Left lung (tissue), 1 donor: ENCODE measurements around the gene NACAD.

- PRO-cap: no peak
Measured at GRCh38 chr7:44882163-44883428, 2.7 kb downstream of the PURB start.

DNA sequence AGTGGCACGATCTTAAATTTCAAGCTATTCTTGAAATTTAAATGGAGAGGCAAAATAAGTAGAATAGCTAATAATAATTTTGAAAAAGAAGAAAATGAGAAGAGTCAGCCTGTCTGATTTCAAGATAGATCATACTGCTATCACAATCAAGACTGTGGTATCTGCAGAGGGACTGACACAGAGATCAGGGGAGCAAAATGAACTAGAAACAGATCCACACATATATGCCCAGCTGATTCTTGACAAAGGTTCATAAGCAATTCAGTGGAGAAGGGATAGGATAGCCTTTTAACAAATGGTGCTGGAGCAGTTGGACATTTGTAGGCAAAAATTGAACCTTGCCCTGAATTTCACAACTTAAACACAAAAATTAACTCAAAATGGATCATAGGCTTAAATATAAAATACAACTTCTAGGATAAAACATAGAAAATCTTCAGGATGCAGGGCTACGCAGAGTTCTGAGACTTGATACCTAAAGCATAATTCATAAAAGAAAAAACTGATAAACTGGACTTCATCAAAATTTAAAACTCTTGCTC lies 42.5 kb downstream of the NACAD start:
- PRO-cap: no peak

GRCh38 chr7:45088457-45089919 lies at the start of gene NACAD:
Gene NACAD, minus strand, starts transcription at chr7:45088969.
- PRO-cap: bidirectional peak, plus-strand start at chr7:45089041, minus-strand start at chr7:45088969

DNA sequence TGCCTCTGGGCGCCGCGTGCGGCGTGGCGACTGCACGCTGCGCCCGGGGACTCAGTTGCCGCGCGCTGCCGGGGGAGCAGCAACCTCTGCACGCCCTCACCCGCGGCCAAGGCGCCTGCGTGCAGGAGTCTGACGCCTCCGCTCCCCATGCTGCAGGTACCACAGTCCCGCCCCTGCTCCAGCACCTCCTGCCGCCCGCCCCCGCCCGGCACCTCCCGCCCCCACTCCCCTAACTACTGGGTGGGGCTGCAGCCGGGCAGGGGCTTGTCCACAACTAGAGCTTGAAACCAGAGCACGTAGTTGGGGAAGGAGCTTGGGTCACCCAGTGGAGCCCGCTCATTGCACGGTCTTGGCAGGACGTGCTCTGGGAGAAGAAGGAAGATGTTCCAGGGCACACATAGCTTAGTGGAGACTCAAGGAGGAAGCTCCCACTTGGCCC lies 577 bp downstream of the IGFBP1 start:
- PRO-cap: no peak

DNA sequence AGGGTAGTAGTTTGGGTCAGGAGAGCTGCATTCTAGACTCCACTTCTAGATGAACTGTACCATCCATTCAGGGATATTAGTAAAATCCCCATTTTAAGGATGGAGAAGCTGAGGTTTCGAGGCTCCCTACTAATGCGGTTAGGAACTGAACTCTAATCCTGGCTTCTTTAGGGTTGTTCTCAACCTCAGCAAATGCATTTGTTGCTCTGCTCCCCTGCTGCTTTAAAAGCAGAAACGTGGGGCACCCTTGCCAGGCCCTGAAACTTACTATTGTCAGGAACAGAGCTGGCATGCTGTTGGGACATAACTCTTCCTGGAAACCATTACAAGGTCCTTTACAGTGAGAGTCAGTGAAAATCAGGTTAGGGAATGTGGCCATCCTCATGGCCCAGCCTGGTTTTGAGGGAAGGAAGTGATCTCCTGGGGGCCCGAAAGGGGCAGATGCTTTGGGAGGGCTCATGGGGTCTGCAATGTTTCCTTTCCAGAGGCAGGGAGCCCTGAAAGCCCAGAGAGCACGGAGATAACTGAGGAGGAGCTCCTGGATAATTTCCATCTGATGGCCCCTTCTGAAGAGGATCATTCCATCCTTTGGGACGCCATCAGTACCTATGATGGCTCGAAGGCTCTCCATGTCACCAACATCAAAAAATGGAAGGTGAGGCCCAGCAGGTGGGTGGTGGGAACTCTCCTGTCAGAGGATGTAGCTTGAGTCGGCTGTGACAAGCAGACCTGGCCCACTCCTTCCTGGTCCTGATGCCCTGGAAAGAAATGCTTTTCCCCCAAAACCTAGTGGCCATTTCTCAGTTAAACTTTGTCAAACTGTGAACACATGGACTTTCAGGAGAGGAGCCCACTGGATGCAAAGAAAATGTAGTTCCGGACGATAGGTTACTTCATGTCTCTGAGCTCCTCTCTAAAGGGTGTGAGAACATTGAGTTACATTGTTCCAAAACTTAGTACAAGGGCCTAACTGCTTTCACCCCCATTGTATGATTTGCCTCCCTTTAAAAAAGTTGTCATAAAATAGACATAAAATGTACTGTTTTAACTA lies 2.1 kb downstream of the IGFBP1 start:
- PRO-cap: no peak

GRCh38 chr7:45916994-45917671 lies 3.9 kb downstream of the IGFBP3 start:
- PRO-cap: no peak

GRCh38 chr7:45940247-45940954 lies 19.3 kb upstream of the IGFBP3 start:
- PRO-cap: no peak

DNA sequence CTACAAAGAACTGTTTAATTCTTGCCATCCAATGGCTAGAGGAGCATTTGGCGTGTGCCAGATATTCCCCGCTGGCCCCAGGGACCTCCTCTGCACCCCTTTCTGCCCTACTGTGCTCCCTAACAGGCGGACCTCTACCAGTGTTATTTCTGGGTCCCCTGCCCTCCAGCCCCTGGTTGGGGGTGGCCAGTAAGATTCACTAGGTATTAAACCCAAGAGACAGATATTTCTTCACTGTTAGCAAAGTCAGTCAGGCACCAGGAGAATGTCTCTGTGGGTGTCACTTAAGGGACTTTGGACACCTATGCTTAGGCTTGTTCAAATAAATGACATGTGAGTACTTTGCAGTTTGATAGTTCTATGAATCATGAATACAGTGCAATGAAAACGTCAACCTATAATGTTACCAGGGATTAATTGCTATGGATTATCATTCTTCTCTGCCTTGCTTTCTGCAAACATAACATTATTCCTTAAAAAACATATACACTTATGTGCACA lies 234.3 kb upstream of the IGFBP3 start:
- PRO-cap: no peak

DNA sequence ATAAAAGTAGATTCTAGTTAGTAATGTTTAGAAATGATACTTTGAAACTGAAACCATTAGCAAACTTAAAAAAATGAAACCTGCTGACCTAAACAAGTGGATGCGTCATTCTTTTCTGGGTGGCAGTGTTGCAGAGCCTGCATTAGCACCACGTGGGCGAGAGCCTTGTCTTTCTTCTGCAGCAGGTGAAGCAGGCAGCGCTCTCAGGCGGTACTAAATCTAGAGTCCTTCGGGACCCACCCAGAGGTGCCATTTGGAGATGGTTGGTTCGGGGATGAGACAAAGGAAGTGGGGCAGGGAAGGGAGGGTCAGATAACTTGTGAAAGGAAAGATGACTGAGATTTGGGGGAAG lies 759.1 kb upstream of the IGFBP3 start:
- PRO-cap: no peak

GRCh38 chr7:46759516-46759974 lies 822.4 kb downstream of the TNS3 start:
- PRO-cap: no peak

DNA sequence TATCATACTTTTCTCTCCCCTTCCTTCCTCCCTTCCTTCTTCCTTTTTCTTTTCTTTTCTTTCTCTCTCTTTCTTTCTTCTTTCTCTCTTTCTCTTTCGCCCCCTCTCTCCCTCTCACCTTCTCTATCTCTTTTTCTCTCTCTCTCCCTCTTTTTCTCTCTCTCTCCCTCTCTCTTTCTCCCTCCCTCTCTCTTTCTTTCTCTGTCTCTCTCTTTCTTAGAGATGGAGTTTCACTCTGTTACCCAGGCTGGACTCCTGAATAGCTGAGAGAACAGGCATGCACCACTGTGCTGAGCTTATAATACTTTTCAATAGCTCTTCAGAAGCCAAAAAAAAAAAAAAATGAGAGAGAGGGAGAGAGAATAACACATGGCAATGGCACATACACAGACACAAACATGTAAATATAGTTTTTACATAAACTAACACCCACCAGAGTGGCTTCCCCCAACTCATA lies 322.1 kb downstream of the TNS3 start:
- PRO-cap: no peak

DNA sequence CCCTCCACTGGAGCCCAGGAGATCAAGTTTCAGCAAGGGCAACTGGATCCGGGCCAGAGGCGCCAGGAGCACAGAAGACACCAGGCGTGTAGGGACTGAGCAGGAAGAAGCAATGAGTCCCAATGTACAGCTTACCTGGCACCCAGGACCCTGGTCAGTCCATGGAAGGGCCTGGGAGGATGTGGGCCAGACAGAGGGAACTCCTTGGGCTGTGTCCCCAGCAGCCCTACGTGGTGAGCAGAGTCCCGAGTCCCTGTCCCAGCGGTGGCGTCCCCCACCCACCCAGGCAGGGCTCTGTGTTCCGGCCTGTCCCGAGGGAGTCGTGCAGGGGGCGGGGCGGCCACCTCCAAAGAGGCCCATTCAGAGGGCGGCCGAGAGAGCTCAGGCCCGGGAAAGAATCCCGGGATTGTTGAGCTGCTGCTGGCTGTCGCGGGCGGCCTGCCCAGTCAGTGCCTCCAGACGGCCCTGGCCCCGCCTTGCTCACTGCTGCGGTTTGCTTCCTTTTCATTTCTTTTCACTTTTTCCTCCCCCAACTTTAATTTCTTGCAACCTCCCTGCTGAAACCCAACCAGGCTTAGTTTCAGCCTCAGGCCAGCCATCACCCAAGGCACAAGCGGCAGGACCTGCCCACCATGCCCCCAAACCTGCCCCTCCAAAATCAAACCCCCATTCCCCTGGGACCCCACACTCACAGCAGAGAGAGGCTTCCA lies 253.9 kb downstream of the TNS3 start:
- PRO-cap: bidirectional peak, plus-strand start at position 384 of the sequence, minus-strand start at position 258 of the sequence

DNA sequence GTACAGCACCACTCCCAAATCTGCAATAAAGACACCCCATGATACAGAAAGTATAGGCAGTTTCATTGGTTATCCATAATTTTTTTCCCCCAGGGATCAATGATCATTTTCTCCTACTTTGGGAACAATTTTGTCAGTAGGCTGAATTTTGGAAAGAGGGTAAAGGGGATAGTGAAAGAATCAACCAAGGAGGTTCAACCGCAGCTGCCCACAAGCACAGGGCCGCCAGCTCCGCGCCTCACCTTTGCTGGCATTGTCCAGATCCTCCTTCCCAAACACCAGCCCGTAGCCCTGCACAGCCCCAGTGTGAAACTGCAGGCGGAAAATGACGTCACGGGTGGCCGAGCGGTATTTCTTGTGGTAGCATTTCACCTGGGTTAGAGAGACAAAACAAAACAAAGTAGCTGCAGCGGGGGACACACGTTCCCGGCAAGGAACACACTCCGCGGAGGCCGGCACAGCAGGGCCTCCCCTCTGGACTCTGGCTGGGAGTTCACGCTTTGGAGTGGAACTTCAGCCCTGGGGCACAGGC lies 181.3 kb downstream of the TNS3 start:
- PRO-cap: no peak

GRCh38 chr7:47401075-47401365 lies 180.9 kb downstream of the TNS3 start:
- PRO-cap: no peak

DNA sequence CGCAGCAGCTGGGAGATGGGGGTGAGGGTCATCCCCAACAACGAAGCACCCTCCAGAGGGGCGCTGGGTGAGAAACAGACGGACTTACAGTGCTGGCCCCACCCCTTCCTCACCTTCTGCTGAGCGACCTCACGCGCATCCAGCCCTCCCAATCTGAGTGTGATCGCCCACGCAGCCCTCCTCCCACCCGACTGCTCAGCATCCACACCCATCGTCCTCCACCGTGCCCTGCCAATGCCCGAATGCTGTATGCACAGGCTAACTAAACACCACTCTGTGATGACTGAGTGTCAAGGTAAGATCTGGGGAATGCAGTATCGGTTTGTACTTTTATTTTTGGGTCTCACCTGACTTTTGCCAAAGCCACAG lies 109.1 kb downstream of the TNS3 start:
- PRO-cap: no peak

GRCh38 chr7:47480010-47480475 lies 101.9 kb downstream of the TNS3 start:
- PRO-cap: no peak

DNA sequence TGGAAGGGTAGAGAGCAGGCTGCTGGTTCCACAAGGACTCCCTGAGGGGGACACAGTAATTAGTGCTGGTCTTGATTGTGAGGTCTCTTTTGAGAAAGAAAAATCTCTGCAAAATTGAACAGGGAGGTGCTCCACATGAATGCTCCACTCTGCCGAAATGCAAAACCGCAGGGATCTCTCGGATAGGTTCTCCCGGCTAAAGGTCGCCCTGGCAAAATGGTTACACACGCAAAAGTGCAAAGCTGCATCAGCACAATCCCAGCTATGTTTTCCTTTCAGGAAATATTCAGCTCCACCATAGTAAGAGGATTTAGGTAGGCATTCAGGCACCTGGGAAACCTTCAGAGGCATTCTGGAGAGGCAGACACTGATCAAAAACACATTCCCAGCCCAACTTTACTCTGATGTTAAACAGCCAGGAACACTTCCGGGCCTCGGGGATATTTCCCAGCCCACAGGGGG lies 46.3 kb downstream of the TNS3 start:
- PRO-cap: no peak

DNA sequence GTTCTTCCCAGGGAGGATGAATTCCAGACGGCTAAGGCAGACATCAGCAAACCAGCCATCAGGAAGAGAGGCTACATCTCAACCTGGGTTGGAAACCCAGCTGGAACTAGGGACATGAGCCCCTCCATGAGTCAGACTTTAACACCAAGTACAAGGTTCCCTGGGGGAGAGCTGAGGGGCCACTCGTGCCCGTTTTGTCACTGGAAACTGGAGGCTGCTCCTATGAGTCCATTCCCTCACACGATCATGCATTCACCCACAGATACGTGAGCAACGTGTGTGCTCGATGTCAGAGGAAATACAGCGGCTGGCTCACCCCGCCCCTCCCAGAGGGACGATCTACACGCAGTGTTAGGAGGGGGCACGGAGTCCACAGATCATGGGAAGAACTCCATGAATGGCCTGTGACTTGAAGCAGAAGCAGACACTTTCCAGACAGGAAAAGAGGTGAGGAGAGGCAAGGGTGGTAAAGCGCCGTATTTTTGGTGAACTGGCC lies 41.6 kb downstream of the TNS3 start:
- PRO-cap: no peak

- PRO-cap: unidirectional peak, plus-strand start at chr7:47601019
Measured at GRCh38 chr7:47600633-47601184, 18.8 kb upstream of the TNS3 start.

- PRO-cap: no peak
Measured at GRCh38 chr7:47611027-47611597, 29.2 kb upstream of the TNS3 start.